SJCRH30 (cell line): ENCODE results near the gene FOXM1.

GRCh38 chr12:2799566-2800292 lies 5.0 kb downstream of the FKBP4 start:
- RAMPAGE, long total RNA = no peak

DNA sequence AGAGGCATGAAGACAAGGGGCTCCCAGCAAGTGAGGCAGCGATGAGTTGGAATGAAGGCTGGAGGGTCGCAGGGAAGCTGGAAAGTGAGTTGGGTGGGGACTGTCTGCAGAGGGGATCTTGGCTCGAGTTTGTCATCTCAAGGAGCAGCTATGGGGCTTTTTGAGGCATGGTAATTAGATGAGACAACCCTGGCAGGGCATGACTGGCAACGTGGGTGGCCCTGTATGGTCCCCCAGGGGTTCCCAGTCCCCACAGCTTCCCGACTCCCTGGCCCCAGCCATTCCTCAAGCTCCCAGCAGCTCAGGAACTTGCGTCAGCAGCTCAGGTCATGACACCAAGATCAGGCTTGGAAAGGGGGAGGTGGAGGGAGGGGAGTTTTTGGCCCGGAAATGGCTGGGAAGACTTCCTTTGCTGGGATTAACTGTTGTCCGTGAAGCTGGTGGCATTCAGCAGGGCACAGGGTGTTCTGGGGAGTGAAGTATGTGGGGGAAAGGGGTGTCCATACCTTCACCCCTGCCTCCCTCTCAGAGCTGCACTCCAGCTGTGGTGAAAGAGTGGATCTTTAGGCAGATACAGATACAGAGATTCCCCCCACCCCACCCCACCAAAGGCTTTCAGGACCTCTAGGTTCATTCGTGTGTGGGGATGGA lies 10.4 kb upstream of the NRIP2 start:
- RAMPAGE, long total RNA = no peak

DNA sequence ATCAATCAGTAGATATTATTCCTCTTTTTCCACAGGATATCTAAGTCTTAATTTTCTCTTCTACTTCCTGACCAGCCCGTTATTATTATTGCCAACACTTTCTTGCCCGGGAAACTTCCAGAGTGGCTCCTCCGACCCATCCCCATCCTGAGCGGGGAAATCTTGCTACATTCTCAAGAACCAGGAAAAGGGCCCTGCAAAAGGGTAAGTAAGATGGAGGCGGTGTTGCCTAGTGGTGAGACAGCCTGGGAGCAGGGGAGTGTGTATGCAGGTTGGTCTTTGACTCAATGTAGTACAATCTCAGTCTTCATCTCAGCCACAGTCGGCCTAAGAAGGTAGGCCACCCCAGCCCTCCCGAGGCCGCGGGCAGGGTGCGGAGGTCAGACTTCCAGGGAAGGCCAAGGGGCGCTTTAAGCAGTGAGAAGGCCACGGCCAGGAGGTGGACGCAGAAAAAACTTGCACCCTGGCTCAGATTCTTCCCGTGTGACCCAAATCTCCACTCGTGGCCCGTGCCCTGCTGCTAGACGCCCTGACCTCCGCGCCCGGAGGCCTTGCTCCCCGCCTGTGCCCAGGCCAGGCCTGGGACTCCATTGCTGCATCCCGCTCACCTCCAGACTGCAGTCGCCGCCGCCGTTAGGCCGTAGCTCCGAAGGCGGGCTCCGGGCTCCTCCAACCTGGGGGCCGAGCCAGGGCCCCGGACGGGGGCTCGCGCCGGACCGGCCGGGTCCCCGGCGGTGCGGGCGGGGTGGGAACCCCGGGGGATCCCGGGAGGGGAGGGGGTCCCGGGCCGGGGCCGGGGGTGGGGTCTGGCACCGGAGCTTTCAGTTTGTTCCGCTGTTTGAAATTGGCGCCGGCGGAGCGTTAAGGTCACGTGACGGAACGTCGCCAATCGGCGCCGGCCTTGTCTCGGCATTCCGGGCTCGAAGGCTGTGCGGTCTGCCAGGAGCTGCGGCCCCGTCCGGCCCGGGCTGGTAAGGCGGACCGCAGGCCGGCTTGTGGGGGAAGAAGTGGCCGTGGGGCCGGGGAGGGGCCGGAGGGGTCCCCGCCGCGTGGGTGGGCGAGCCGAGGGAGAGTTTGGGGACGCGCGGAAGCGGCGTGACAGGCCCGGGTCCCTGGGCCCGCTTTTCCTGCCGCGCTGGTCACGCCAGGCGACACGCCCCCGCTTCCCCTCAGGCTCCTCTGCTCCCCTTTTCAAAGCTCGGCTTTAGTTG lies at the start of gene FOXM1:
Gene FOXM1, minus strand, starts transcription at position 863 of the 1,211 bp plus-strand sequence.
- RAMPAGE, long total RNA = no peak

- RAMPAGE, long total RNA = no peak
Observed at GRCh38 chr12:2998522-2999300, 39.5 kb downstream of the TEAD4 start.

GRCh38 chr12:3003581-3004242 lies 44.5 kb downstream of the TEAD4 start:
- RAMPAGE, long total RNA = no peak

- RAMPAGE, long total RNA = start-site peak on the minus strand at chr12:3033552-3033580, 18 and 13 reads in 2 replicates
Observed at GRCh38 chr12:3033482-3034048, 43.6 kb upstream of the TSPAN9 start.

DNA sequence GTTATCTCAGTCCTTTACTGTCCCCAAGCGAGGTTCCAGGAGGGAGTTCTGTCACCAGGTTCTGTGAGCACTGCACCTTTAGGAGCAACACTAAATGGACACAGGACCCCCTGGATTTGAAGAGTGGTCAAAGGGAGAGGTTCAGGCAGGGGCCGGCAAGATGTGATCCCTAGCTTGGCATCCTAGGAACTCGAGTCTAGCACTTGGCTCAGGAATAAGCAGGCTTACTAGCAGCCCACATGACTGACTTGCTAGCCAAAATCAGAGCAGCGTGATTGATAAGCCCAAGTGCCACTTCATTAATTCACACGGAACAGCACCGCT lies 30.9 kb upstream of the TSPAN9 start:
- RAMPAGE, long total RNA = no peak

DNA sequence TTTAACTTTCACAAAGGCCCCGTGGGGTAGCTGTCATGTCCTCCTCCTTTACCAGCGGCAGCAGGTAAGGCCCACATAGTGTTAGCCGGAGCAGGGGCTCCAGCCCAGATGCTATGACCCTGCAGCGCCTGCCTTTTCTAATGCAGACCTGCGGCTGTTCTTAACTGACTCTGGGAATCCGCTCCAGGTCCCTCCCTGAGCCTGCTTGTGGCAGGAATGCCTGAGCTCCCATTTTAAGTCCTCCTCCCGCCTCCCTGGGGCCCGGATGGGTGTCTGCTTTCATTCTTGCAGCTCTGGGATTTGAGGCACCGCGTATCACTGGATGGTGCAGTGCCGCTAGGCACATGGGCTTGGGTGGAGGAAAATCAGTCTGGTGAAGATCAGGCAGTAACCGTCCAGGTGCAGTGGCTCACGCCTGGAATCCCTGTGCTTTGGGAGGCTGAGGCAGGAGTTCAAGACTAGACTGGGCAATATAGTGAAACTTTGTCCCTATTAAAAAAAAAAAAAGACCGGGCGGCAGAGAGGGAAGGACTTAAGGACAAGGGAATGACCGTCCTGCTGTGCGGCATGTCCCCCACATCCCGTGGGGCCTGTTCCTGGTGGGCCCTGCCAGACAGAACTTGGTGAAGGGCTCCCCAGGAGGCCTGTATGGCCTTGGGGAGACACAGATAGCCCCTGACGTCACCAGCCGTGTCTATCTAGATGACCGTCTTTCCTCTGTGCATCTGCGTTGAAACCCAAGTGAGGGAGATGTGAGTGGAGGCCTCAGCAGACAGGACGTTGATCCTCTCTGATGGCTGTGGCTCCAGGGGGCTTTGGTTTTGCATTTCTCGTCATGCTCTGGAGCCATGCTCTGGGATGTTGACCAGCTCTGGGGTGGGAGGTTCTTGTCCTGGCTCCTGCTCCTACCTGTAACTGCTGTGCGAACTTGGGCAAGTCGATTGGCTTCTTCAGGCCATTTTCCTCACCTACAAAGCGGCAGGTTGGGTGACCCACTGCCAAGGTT lies 7.8 kb downstream of the TSPAN9 start:
- RAMPAGE, long total RNA = no peak

- RAMPAGE, long total RNA = no peak
Observed at GRCh38 chr12:3144872-3145525, 67.8 kb downstream of the TSPAN9 start.

- RAMPAGE, long total RNA = no peak
Observed at GRCh38 chr12:3218526-3218858, 141.3 kb downstream of the TSPAN9 start.

- RAMPAGE, long total RNA = no peak
Observed at GRCh38 chr12:3223991-3224893, 147.1 kb downstream of the TSPAN9 start.

DNA sequence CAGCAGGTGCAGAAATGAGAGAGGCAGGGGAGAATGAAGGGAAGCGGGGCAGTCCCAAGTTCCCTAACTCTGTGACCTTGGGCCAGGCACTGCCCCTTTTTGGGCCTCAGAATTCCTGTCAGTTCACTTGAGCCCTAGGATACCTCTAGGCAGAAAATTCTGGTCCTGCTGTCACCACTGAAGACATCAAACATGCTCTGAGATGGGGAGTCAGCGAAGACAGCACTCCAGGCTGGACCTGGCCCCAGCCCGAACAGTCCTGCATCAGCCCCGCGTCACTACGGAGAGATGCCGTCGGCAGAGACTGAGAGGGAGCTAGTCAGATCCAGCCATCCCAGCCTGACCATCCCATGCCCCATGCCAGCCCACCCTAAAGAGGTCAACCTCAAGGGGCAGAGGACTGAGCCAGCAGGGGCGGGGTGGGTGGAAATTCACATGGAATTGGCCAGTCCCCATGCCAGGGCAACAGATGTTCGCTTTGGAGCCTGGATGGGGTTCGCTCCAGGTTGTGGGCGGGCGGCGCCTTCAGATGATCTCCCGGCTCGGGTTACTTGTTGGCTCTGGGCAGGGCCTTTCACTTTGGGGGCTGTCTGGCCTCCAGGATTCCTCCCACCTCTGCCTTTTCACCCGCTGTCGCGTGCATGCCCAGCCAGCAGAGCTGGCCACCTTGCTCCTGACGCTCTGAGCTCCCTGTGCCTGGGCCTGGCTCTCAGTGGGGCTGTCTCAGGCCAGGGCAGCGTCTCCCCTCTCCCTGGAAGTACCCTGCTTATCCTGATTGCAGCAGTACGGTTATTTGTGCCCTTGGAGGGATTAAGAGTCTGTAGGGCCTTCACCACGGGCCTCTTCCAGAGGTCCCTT lies 154.2 kb downstream of the TSPAN9 start:
- RAMPAGE, long total RNA = no peak

DNA sequence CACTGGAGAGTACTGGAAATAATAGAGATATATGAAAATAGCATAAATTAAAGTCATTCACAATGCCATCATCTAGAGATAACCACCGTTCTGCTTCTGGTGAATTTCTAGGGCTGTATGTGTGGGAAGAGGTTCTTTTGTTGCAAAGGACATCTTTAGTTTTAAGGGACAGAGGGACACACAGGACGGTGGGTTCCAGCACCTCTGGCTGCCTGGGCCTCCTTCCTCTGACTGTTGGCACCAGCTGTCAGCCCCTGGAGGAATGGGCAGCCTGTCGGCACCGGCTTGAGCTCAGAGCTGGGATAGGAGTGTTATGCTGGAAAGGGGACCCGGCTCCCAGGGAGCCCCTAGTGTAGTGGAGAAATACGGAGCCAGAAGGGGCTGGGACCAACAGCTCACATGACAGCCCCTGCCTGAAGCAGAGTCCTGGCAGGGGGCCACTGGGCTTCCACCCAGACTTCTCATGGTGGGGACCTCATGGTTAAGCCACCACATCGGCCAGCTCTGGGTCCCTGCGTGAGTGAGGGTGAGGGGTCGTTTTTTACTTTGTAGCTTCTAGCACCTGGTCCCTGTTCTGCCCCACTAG lies 174.4 kb downstream of the TSPAN9 start:
- RAMPAGE, long total RNA = no peak

GRCh38 chr12:3252188-3252851 lies 175.1 kb downstream of the TSPAN9 start:
- RAMPAGE, long total RNA = no peak

DNA sequence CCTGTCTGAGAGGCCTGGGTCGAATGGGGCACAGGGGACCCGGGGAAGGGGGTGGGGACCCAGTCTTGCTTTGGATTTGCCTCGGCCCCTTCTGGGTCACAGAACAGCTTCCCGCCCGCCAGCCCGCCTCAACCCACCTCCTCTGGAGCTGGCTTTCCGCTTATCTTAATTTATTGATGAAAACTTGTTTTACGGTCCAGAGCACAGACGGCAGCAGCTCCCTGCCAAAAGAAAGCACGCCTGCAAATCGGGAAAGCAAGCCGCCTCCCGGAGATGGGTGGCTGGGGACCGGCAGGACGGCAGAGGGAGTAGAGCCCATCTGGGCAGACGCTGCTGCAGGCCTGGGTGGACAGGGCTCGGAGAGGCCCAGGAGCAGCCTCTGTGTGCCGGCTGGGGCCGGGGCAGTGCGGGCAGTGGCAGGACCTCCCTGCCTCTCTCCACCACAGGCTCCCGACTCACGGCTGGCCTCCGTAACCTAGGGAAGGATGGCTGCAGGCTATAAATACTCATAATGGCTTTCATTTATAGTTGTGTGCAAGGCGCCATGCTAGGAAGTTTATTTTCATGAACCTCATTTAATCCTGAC lies 187.1 kb downstream of the TSPAN9 start:
- RAMPAGE, long total RNA = no peak

DNA sequence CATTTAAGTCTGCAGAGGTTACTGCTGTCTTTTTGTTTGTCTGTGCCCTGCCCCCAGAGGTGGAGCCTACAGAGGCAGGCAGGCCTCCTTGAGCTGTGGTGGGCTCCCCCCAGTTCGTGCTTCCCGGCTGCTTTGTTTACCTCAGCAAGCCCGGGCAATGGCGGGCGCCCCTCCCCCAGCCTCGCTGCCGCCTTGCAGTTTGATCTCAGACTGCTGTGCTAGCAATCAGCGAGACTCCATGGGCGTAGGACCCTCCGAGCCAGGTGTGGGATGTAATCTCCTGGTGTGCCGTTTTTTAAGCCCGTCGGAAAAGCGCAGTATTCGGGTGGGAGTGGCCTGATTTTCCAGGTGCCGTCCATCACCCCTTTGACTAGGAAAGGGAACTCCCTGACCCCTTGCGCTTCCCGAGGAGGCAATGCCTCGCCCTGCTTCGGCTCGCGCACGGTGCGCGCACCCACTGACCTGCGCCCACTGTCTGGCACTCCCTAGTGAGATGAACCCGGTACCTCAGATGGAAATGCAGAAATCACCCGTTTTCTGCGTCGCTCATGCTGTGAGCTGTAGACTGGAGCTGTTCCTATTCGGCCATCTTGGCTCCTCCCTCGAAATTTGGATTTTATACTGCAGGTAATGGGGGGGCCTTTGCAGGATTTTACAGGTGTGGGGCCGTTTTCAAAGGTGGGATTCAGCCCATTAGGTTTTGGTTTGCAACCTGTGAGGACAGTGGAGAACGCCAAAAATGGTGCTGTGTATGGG lies 93.2 kb upstream of the PRMT8 start:
- RAMPAGE, long total RNA = no peak

- RAMPAGE, long total RNA = no peak
Observed at GRCh38 chr12:3674173-3674508, 78.8 kb downstream of the CRACR2A start.

GRCh38 chr12:3704618-3705244 lies 48.2 kb downstream of the CRACR2A start:
- RAMPAGE, long total RNA = no peak

GRCh38 chr12:3726309-3726839 lies 26.5 kb downstream of the CRACR2A start:
- RAMPAGE, long total RNA = no peak

- RAMPAGE, long total RNA = no peak
Observed at GRCh38 chr12:3757001-3757767, 4.3 kb upstream of the CRACR2A start.